ENCODE data around the genes BEND4 and ERVMER34-1.

DNA sequence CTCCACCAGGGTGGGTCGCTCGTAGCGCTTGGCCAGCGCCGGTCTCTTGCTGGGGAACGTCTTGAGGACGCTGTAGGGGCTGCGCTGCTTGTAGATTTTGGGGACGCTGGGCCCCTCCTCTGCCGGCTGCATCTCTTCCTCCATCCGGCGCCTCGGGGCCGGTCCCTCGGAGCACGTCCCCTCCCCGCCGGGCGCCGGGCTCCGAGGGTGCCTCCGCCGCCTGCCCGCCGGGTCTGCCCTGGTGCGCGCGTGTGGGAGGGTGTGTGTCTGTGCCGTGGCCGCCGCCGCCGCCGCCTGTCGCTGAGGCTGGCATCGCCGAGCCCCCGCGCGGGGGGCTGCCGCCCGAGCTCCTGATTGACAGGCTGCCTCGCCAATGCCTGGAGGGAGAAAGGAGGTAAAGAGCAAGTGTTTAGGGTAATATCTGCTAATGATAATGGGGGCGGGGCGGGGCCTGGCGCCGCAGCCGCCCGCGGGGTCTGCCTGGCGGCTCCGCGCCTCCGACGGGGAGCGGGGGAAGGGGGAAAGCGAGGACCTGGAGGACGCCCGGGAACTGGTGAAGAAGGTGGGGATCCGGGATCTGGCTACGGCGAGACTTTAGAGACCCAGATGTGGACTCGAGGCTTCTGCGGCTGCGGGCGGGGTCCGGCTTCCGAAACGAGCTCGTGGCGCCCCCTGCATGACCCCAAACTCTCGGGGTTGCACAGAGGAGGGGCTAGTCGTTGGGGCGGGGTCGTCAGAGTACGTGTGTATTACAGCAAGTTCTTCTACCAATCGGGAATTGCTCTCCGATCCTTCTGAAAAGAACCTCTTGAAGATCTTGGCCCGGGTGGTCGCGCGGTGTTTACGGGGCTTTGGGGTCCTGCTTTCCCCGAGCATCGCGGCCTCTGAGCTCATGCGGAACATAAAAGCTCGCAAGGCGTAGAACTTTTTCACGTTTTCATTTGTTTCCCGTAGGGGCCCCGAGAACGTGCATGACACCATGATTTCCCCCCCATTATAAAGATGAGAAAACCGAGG, at the start of gene BEND4:
Gene BEND4 (minus strand): TSS at position 656 of the 1,017 bp plus-strand sequence.
- PRO-cap = no peak

DNA sequence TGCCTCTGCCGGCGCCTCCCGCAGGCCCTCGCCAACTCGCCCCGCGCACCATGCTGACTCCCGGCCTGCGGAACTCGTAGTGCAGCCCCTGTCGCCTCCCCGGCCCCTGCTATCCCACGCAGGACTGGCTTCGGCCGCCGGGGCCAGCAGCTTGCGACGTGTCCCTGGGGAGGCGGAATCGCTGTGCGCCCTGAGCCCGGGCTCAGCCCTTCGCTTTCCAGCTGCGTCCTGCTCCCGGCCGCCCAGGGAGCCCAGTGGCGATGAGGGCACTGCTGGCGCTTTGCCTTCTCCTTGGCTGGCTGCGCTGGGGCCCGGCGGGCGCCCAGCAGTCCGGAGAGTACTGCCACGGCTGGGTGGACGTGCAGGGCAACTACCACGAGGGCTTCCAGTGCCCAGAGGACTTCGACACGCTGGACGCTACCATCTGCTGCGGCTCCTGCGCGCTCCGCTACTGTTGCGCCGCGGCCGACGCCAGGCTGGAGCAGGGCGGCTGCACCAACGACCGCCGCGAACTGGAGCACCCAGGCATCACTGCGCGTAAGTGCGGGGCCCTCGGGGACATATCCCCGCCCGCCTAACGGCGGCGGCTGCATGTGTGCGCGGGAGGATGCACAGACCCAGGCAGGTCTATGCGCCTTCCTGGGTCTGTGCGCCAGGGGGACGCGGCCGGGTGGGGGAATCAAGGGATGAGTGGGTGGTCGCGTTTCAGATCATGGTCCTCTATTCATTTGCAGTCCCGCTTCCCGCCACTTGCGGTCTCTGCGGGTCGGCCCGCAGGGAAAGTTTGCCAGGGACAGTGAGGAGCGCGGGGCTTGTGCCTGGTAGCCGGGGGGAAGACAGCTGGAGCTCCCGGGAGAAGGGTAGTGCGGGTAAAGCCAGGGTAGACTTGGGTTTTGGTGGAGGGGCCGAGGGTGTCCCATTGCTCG, 772 bp downstream of the SHISA3 start:
- PRO-cap = unidirectional peak, minus-strand start at position 514 of the sequence

- PRO-cap = no peak
These were observed 14.8 kb downstream of the SHISA3 start for GRCh38 chr4:42412025-42412584.

DNA sequence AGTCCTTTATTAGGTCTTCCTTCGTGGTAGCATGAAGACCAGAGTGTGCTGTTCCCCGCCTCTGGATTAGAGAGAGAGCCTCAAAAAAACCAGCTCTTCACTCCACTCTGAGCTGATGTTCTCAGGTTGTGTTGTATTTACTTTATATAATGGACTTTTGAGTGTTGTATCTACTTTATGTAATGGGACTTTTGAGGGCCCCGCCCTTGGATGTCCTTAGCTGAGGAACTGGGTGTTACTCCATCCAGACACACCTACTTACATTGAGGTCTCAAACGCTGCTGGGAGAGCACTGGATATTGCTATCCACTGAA, 28.2 kb downstream of the ATP8A1 start:
- PRO-cap = no peak

DNA sequence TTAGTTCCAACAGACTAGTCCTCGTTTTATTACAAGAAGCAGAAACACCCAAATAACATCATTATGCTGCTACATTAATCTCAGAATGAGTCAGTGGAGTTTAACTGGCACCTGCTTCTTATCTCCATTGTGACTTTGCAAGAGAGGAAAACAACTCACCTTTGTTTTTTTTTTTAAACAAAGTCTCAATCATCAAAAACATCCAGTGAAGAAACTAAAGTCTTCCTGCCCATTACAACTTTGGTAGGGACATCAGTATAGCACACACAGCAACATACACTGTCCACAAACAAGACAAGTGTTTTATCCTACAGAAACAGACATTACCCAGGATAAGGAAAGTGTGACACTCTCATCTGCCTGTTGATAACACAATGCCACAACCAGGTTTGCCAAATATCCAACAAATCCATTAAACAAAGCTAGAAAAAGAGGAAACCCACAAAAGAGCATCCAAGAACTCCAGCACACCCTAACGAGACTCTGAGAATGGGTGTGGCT, 15.0 kb downstream of the ATP8A1 start:
- PRO-cap = no peak

GRCh38 chr4:42653853-42654453, 3.0 kb downstream of the ATP8A1 start:
- PRO-cap = no peak

DNA sequence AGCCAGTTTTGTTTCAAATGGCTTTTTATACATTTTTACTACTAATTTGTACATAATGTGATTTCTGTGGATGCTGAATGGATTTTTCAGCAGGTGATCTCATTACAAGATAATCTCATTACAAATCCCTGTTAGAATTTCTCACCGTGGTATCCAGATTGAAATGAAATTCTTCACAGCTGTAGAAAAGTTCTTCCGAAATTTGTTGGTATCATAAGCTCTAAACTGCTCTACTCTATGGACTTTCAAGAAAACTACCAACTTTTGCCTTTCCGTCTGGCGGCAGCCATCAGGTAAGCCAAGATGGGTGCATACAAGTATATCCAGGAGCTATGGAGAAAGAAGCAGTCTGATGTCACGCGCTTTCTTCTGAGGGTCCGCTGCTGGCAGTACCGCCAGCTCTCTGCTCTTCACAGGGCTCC, 131.8 kb downstream of the CORIN start:
- PRO-cap = no peak

- PRO-cap = no peak
These were observed 13.8 kb upstream of the CORIN start for GRCh38 chr4:47851686-47852075.

GRCh38 chr4:48016884-48017748, 544 bp downstream of the NIPAL1 start:
- PRO-cap = no peak

GRCh38 chr4:48079863-48080384, 54.1 kb downstream of the TXK start:
- PRO-cap = no peak

- PRO-cap = no peak
These were observed 282 bp downstream of the ZAR1 start for GRCh38 chr4:48490434-48490633.

GRCh38 chr4:48554683-48555270, 64.7 kb downstream of the ZAR1 start:
- PRO-cap = no peak

DNA sequence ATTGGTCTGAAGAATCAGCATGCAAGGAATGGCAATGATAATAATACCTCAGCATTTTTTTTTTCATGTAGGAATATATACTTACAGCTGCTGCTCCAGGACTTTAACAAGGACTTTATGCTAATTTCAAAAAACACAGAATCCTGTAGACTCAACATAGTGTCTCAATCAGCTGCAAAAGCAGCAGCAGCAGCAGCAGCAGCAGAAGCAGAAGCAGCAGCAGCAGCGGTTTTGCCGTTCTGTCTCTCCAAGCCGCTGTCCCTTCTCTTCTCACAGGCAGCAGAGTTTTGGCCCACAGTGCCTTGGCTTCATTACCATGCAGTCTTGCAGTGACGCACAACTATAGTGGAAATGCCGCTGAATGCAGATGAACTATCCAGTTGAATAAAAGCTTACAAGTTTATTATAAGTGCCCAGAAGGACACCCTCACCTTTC, 126.4 kb downstream of the FRYL start:
- PRO-cap = no peak

DNA sequence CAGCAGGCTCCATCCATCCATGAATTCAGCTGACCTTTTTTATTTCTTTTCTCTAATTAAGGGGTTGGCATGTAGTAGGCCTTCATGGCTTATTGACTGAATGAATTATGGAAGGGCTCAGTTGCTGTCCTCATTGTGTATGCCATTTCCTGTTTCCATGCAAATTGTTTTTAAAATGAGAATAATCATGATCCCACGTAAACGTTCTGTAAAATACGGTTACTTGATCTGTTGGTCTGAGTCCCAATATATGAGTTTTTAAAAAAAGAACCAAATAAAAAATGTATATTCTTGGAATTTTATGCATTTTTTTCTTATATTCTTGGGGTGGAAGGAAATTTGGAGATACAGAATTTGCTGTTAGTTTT, 817 bp downstream of the OCIAD1 start:
- PRO-cap = no peak

DNA sequence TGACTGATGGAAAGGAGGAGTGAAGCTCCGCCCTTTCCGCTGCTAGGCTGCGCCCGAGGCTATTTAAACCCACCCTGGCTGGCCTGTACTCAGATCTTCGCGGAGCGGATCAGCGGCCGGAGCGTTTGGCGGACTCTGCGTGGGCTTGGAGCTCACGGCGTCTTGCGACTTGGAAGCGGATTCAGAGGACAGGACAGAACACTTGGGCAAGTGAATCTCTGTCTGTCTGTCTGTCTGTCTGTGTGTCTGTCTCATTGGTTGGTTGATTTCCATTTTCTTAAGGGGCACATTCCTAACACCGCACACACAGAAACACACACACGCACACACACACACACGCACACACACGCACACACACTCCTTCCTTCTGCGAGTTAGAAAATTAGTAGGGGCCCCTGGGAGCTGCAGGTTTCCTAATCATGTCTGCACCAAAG, 328.9 kb downstream of the CWH43 start:
- PRO-cap = no peak

DNA sequence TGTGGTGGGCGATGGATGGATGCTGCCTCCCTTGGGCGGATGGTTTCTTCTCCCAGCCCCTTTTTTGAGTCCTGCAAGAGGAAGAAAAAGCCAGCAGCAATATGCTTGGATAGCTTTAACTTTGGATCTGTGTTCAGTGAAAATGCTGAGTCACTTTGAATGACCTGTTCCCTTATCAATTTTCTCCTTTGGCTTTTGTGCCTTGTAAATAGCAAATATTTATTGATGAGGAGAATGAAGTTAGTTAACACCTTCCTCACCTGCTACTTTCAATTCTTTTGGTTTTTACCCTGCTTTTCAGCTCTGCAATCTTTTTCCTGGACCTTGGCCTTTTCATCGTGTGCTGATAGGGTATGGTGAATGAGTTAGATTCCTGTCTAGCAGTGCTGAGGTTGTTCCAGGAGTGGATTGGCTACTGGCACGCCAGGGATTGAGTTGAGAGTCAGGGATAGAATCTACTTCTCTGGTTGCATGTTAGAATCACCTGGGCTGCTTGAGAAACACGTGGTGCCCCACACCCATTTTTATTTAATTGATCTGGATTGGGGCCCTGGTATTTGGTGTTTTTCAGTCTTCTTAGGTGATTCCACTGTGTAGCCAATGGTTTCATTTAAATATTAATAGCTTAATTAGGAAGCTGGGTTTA, 10.3 kb downstream of the DCUN1D4 start:
- PRO-cap = no peak

DNA sequence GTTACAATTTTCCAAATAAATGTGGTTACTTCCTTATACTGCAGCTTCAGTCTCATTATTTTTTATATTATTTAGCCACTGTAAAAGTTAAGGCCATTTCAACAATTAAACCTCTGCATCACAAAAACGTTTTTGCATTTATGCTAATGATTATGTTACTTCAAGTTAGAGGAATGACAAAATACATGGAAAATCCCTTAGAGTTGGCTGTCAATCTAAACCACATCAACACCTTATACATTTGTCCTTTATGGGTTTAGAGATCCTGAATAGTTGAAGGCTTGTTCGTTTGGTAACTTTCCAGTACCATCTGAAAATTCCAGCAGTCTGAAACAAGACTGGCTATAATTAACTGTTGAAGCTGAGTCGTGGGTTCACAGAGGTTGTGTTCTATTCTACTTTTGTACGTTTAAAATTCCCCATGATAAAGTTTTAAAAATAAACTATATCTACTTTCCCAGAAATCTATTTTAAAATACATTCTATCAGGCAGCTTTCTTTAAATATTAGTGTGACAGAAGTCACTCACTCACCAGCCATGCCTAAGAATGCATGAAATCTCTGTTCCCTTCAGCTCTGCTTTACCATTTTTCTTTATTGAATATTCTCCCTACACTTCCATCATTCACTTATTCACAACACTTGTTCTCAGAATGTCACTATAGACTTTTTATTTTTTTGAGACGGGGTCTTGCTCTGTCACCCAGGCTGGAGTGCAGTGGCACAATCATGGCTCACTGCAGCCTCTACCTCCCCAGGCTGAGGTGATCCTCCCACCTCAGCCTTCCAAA, 73.0 kb downstream of the USP46 start:
- PRO-cap = no peak

DNA sequence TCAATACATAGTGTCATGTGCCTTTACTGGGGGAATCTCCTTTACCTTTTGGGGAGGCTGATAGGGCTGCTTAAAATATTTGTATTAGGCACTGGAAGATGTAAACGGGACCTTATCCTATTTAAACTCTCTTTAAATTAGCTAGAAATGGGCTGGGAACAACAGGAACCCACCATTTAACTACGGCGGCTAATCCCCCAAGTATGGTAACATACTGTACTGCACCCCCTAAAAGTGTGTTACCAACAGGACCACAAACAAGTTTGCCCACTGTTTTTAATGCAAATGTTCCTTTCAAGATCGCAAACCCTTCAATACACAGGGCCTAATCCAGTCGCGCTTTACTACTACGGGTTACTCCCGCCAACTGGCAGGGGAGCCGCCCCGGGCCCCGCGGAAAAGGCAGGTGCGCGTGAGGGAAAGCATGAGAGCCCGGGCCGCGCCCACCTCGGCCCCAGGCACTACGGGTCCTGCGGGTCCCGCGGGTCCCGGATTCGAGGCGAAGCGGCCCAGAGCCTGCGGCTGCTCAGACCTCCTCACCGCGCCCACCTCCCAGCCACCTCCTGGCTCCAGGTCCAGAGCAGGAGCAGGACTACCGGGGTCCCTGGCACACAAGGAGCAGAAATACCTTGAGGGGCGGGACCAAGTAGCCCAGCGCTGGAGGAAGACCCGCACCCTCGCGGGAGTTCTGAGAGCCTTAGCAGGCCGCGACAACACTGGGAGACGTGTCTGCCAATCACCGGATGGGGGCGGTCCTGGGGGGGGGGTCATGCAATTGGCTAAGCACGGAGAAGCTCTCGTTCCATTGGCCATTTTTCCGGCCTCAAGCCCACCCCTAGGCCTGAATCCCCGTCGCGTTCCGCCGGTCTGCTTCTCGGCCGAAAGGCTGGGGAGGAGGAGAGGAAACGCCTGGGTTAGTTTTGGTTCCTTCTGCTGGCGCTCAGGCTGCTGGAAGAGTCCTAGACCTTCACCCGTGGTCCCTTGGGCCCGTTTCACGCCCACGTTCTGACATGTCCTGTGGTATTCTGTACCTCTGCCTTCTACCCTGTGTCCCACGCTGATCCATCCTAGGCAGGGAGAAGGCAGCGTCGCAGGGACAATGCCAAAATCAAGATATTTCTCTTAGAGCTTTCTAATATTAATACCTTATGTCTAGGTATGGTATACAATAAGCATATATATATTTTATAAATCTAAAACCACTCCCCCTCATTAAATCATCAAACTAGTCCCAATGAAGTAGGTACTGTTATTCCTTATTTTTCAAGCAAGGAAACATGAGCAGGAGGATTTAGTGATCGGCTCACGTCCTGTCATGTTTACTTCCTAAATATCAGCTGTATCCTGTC, 29.1 kb downstream of the ERVMER34-1 start:
- PRO-cap = bidirectional peak, plus-strand start at position 882 of the sequence, minus-strand start at position 690 of the sequence

DNA sequence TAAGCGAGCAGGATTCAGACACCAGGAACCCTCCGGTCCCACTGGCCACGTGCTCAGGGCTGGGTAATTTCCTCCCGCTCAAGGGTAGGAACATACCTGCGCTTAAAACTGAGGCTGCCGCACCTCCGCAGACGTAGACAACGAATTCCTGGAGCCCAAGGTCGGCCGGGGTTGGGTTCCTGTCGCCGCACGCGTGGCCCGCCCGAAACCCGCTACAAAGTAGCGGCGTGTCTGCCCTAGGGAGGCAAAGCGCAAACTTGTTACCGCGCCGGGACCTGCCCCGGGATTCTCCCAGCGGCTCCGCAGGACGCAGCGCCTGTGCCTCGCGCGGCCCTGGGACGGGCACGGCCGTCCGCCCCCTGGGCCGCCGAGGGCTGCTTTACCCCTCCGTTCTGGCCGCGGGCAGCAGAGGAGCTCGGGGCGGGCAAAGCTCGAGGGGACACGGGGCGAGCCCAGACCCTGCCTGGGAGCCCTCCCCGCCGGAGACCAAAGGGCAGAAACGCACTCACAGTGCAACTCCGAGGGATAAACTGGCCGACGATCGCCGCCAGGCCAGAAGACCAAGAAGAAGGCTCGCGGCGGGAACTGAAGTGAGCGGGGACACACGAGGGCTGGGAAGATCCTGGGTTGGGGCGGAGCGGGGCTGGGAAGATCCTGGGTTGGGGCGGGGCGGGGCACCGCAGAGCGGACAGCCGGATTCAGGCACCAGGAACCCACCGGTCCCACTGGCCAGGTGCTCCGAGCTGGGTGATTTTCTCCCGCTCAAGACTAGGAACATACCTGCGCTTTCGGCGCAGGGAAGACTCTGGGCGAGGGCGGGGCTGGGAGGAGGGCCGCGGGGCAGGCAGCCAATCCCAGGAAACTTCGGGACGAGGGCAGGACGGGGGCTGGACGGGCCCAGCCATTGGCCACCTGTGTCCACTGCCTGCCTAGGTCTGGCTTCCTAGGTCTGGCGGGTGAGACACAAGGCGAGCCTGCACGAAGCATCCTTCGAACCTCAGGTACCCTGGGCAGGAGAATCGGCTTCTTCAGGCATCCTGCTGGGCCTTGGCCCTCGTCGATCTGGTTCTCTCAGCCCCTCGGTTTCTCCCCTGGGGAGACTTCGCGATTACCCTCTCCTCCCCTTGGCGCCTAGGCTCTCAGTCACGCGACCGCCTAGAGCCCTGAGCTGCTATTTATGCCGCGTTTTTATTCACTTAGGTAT, at the start of gene ERVMER34-1:
Gene ERVMER34-1 (minus strand): TSS at position 592 of the 1,204 bp plus-strand sequence.
- PRO-cap = no peak

DNA sequence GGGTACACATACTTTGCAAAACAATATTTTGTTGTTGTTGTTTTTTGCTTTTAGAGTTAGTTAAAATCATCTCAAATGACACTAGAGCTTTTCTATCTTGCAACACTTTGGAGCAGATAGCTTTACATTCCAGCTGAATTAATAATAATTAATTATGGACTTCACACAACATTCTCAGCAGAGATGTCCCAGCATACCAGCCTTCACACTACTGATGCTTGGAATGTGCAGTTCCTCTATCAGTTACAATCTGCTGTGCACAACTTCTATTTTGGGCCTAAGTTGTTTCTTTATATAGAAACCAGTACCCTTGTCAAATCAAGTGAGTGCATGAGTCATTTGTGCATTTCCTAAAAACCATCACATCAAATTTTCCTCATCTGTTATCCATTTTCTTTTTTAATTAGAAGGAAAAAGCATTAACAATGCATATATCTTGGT, 8.8 kb upstream of the RASL11B start:
- PRO-cap = no peak

All from parotid gland (tissue), 1 donor.